Kidney epithelial cell (primary cell): ENCODE measurements around the genes HTR1A and MAST4.

DNA sequence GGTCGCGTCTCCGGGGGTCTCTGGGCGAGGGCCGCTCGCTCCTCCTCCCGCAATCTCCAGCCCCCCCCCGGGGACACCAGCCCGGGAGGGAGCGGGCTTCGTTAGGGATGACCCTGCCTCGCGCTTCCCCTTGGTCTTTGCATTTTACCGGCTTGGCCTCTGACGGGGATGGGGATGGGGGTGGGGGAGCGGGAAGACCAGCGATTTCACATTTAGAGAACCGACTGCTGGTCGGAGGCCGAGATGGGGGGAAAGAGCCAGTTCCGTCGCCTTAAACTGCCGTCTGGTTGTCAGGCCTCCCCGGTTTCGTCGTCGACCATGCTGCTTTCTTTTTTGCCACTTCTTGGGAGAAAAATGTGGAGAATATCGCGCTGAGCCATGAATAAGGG, 777 bp downstream of the KIF2A start:
- RAMPAGE, long total RNA, result no peak
- RRBS, result 2% methylated on average over 12 of the region's 29 CpGs

- RAMPAGE, long total RNA, result no peak
- RRBS, result no CpG with 5 or more reads among the region's 8 CpGs
These were observed 31.9 kb downstream of the KIF2A start for GRCh38 chr5:62337684-62338587.

DNA sequence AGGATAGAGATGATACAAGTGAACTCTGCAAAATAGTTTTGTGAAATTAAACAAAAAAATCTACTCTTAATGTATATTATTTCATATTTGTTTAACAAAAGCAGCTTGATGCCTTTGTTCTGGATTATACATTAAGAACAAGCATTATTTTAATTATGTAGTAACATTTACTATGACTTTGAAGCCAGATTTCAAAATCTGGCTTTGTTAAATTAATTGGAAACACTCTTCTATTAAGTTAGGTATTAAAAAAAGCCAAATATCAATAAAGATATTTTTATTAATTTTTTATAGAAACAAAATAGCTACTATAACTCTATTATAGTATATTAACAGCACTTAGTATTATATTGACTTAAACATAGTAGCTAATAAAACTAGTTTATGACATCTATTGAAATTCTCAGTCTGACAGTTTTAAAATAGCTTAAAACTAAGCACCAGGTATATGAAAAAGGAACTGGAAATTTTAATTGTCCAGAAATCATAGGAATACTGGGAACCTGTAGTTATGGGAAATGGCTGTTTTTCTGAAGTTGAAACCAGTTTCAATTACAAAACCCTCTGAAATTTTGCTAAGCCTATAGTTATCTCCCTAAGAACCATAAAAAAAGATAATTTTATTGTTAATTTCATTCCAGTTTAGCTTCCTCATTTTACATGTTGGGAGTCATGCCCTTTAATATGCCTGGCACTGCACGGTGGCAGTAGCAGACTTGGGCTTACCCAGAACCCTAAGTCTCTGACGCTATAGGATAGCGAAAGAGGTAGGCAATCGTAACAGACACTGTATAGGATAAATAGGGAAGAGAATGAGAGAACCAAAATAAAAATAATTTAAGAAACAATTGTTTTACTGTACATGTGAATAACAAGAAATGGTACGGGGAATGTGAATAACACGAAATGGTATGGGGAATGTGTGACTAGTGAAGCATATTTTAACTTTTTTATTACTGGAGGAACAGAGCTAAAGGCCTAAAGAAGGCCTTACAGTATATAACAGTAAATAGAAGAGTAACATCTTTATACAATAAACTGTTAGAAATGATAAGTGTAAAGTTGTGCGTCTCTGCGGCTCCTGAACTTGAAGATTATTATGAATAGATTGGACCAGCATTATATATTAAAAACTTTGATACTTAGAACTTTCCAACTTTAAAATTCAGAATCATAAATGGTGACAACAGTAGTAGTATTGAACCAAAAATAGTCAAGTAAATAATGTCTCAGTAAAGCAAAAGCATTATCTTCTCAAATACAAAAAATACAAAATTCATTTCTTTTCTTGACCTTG, 15.6 kb downstream of the DIMT1 start:
- RAMPAGE, long total RNA, result no peak
- RRBS, result no CpG with 5 or more reads among the region's 8 CpGs

DNA sequence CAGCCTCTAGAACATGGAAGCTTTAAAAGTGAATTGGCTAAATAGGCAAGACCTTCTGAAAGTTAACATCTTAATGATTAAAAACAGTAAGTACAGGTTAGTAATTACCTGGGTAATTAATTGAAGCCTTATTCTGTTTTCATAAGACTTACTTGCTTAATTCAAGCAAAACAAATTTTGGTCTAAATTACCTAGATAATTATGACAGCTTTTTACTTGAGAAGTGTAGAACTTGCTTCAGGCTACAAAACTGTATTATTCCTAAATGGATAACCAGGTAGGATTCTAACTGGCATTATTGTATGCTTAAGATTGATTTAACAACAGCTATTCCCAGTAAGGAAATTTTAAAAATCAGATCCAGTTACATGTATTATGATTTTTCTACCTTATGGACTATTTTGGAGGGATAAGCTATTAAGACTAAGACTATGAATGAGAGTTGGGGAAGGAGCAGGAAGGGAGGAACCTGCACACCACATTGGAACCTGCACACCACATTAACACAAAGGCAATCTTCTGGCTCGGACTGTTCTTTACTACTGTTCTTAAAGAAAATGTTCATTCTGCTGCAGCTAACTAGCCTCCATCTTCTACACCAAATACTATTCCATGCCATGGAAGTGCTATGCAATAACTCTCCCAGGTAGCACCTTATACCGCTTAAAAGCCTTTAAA, 13.4 kb downstream of the DIMT1 start:
- RAMPAGE, long total RNA, result no peak
- RRBS, result no CpG with 5 or more reads among the region's 2 CpGs

DNA sequence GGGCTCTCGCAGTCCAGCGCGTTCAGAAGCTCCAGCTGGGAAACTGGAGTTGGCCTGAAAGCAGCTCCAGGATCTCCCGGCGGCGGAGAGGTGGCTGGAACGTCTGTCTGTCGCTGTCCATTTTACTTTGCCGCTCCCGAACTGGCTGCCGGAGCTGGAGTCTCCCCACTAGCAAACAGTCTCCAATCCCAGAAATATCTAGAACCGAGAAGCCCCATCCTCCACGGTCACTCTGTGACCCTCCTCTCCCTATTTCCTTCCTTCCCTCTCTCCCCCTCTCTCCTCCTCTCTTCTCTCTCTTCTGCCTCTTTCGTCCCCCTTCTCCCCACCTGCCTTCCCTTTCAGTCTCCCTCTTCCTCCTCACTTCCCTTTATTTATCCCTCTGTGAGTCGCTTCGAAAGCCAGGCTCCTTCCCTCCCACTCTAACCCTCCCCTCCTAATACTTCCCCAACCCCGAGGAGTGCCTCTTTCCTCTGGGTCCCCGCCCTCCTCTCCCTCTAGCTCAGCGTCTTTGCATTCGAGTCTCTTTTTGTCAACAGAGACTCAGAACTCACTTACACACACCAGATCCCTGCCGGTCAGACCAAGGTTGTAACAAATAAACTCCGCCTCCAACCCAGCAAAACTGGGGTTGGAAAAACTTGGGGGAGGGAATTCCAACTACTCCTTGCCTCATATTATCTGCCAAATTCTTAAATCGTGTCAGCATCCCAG, at the start of gene HTR1A:
Gene HTR1A, minus strand, starts transcription at position 537 of the 714 bp plus-strand sequence.
- RAMPAGE, long total RNA, result no peak
- RRBS, result 3% methylated on average over 8 of the region's 23 CpGs

- RAMPAGE, long total RNA, result no peak
- RRBS, result no CpG with 5 or more reads among the region's 6 CpGs
These were observed 47.8 kb downstream of the RNF180 start for GRCh38 chr5:64213285-64213975.

GRCh38 chr5:64781900-64782248, 13.1 kb downstream of the CWC27 start:
- RAMPAGE, long total RNA, result no peak
- RRBS, result no CpG with 5 or more reads among the region's 7 CpGs

DNA sequence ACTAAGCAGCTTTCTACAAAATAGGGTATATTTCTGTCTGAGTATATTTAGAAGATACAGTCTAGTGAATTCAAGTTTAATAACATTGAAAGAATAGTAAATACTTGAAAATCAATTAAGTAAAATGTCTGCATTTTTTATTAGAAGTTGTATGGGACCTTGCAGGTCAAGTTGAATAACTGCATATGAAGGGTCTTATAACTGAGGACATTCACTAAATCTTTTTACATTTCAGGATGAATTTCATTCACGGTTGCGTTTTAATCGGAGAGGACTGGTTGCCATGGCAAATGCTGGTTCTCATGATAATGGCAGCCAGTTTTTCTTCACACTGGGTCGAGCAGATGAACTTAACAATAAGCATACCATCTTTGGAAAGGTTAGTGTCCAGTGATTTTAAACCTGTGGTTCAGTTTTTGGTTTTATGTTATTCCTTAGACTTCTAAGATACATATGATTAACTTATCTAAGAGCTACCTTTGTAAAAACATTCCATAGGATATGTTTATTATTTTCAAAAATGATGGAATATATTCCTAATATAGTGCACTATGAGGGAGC, 15.0 kb downstream of the CWC27 start:
- RAMPAGE, long total RNA, result no peak
- RRBS, result no CpG with 5 or more reads among the region's 4 CpGs

GRCh38 chr5:64896302-64896723, 127.6 kb downstream of the CWC27 start:
- RAMPAGE, long total RNA, result no peak
- RRBS, result no CpG with 5 or more reads among the region's 2 CpGs

DNA sequence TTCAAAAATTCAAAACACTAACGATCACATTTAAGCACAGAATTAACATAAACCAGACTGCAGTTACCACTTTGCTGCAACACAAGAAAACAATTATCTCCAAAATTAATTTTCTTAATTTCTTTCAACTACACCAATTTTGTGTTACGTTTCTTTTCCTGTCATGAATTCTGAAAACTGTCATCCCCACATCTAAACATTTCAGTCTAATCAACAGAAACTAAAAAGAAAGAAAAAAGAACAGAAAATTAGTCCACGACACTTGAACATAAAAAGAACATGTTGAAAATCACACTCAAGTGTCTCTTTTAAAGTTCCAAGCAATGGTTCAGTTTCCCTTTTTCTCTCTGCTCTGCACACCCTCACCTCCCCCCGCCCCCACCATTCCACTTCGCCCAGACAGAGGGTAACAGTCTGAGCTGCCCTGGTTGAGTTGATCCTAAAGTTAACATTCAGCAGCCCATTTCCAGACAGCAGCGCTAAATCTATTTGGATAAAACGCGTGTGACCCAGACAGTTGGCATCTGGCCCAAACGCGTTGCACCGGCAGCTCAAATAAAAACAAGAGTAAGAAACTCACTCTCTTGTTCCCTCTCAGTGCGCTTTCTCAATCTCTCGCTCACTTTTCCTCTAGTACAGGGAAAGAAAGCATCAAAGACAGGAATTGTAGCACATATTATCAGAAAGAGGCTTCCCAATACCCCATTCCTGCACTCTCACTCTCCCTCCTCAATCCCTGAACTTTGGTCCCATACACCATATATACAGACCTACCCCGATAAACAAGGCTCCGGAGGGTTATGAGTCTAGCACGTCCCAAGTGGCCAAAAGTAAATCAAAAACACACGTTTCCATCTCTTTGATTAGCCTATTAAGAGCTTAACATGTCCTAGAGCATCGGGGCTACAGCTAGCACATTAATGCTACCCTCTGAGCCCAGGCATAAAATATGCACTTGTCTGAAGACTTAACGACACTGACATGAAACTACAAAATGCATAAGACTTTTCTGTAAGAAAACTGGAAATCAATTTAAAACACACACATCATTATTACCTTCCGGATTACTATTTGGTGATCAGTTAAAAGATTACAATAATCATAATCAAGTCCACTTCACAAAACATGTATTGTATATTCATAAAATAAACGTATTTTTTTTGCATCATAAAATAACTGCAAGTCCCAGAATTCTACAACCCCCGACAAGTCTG, 1.4 kb downstream of the ADAMTS6 start:
- RAMPAGE, long total RNA, result no peak
- RRBS, result no CpG with 5 or more reads among the region's 22 CpGs

DNA sequence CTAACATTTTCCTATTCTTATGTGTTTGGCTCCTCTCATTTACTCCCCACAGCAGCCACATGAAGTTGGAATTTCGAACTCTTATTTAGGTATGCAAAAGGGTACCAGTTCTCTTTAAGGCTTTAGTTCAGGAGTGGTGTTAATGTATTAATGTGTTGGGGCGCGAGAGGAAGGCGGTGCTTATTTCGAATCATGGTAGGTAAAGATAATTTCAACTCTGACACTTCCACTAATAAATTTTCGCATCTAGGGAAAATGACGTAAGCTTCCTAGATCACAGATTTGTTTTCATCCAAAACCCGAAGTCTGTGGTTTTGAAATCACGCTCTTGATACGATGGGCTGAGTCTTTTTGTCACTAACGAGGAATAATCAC, 642 bp downstream of the PPWD1 start:
- RAMPAGE, long total RNA, result no peak
- RRBS, result no CpG with 5 or more reads among the region's 11 CpGs

DNA sequence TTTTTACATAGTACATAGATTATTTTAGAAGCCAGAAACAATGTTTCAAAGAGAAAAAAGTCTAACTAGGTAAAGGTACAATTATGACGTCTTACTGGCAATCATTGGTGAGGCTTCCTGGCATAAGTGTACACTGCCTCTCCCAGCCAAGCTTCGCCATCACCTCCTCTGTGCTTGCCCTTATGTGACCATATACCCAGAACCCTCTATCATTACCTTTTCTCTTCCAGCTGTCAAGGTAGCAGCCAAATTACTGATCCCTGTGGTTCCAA, 92.9 kb downstream of the NLN start:
- RAMPAGE, long total RNA, result no peak
- RRBS, result no CpG with 5 or more reads among the region's 2 CpGs

DNA sequence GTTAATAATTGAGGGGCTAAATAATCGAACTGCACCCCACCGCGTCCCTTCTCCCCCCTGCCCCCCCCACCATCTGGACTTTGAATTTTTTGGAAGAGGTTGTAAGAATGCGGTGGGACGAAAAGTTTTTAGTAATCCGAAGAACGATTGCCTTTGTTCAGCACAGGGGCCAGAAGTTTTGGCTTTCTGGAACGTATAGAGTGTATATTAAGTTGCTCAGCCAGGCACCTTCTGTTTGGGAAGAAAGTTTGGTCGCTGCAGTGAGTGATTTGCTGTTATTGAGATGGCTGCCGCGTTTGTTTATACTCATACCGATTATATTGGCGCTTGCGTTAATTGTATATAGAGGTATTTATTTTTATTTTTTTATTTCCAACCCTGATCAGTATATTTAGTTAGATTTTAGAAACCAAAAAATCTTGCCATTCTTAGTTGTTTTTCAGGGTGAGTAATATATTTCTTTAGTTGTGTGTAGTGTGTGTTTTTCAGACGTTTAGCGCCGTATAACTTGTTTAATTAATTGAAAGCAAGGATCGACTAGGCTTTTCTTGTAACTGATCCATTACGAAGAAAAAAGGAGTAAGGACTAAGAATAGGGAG, 663 bp downstream of the ERBIN start:
- RAMPAGE, long total RNA, result no peak
- RRBS, result no CpG with 5 or more reads among the region's 19 CpGs

- RAMPAGE, long total RNA, result no peak
- RRBS, result no CpG with 5 or more reads among the region's 7 CpGs
These were observed 78.7 kb downstream of the ERBIN start for GRCh38 chr5:66004756-66005827.

DNA sequence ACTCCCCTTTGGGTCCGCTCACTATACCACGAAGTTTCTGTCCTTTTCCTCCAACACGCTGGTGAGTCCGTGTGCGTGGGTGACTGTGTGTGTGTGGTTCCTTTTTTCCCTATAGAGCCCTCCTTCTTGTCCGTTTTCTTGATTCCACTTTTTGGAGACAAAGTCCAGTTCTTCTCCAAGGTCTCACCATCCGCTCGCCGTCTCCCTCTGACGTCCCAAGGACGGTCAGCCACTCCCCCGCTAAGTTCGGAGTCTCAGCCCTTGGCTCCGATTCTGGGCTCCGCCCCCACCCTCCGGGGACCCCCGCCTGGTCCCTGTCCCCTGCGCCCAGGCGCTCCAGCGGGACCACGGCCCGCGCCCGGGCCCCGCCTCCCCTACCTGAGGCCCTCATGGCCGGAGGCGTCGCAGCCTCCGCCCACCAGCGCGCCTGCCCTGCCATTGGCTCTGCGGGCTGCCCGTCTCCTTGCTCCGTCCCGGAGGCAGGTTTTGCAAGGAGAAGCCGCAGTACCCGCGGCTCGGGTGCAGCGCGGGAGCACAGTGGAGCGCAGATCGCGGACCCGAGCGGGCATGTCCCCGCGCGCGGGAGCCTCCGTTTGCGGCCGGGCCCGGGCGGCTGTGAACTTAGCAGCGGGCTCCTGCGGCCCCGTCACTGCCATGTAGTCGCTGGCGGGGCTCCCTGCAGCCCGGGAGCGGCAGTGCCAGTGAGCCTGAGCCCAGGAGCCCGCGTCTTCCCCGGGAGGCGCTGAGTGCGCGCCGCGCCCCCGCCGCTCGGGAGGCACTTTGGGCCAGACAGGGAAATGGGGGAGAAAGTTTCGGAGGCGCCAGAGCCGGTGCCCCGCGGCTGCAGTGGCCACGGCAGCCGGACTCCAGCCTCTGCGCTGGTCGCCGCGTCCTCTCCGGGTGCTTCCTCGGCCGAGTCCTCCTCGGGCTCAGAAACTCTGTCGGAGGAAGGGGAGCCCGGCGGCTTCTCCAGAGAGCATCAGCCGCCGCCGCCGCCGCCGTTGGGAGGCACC, at the start of gene MAST4:
Gene MAST4, plus strand, starts transcription at position 535 of the 1,013 bp plus-strand sequence.
- RAMPAGE, long total RNA, result no peak
- RRBS, result 1% methylated on average over 55 of the region's 97 CpGs

DNA sequence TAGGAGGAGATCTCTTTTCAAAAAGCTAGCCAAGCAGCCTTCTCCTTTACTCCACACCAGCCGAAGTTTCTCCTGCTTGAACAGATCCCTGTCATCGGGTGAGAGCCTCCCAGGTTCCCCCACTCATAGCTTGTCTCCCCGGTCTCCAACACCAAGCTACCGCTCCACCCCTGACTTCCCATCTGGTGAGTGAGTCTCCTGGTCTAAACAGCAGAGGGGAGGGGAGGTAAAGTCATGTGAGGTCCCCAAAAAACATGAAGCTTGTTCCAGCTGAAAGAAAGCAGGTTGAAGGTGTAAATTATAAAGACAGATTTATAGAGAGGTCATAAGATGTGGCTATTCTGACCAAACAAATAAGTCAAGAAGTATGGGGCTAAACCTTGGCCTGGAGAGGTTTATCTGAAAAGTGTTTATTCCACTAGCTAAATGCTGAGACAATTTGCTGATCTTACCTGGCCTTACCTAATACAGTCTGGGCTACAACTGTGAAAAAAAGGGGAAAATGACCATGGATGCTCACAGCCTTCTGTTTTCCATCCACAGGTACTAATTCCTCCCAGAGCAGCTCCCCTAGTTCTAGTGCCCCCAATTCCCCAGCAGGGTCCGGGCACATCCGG, 33.9 kb downstream of the CD180 start:
- RAMPAGE, long total RNA, result no peak
- RRBS, result 92% methylated on average over 1 of the region's 6 CpGs

DNA sequence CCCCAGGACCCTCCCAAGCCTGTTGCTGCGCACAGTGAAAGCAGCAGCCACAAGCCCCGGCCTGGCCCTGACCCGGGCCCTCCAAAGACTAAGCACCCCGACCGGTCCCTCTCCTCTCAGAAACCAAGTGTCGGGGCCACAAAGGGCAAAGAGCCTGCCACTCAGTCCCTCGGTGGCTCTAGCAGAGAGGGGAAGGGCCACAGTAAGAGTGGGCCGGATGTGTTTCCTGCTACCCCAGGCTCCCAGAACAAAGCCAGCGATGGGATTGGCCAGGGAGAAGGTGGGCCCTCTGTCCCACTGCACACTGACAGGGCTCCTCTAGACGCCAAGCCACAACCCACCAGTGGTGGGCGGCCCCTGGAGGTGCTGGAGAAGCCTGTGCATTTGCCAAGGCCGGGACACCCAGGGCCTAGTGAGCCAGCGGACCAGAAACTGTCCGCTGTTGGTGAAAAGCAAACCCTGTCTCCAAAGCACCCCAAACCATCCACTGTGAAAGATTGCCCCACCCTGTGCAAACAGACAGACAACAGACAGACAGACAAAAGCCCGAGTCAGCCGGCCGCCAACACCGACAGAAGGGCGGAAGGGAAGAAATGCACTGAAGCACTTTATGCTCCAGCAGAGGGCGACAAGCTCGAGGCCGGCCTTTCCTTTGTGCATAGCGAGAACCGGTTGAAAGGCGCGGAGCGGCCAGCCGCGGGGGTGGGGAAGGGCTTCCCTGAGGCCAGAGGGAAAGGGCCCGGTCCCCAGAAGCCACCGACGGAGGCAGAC, 30.7 kb downstream of the CD180 start:
- RAMPAGE, long total RNA, result no peak
- RRBS, result 11% methylated on average over 16 of the region's 32 CpGs

DNA sequence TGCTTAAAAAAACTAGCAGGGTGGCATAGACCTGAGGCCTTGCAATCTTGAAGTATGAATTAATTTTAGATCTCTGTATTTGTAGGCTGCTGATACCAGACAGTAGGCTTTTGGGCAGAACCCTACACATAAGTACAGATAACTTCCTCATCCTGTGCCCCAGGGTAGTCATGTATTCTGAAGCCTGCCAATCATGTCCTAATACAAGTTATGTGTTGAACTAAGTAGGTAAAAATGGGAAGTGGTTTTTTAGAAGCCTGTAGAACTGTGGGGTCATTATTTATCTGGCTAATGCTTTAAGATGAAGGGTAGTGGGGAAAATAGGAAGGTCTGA, 9.3 kb downstream of the CD180 start:
- RAMPAGE, long total RNA, result no peak

DNA sequence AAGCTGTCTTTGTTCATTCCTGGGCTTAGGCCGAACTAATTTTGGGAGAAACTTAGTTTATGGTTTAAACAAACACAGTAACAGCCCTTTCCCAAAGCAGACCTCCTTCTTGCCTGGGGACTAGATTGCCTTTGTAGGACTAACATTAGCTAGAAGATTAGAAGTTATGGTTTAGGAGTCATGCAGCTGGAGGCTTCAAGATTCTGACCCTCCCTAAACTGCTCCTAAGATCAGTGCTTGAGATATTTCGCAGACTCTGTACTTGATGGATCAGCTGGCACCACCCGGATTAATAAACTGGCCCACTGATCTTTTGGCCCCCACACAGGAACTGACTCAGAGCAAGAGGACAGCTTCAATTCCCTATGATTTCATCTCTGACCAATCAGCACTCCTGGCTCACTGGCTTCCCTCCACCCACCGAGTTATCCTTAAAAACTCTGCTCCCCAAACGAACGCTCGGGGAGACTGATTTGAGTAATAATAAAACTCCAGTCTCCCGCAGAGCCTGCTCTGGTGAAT, 36.3 kb upstream of the CD180 start:
- RAMPAGE, long total RNA, result no peak
- RRBS, result no CpG with 5 or more reads among the region's 8 CpGs

GRCh38 chr5:67659249-67659649, 462.6 kb upstream of the CD180 start:
- RAMPAGE, long total RNA, result no peak
- RRBS, result no CpG with 5 or more reads among the region's 6 CpGs